Measurements from ENCODE around the genes OR10G6, OR10G4, OR8G1, OR8D1, OR8A1, PANX3, CHEK1 and ACRV1.

DNA sequence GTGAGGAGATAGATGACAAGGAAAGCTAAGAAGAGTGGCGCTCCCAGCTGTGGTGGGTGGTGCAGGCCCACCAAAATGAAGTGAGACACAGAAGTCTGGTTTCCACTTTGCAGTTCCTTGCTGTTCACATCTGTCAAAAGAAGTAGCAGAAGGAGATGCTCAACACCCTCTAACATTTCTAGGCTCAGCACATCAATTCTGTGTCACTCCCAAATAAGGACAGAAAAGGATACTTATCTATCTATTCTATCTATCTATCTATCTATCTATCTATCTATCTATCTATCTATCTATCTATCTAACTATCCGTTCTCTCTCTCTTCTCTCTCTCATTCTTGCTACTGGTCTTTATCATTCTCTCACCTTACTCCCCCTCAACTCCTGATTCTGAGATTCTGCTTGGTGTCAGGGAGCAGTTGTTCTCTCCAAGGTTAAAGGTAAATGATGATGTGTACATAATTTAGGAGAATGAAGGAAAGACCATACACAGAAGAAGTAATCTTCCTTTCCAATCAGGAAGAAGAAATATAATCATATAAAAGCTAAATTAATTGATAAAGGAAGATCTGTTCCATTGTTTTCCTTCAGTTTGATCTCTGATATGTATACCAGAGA lies at the start of gene OR10G6:
OR10G6 (minus strand) TSS at position 176 of the 615 bp plus-strand sequence.
- RRBS: no CpG with 5 or more reads among the region's 2 CpGs

DNA sequence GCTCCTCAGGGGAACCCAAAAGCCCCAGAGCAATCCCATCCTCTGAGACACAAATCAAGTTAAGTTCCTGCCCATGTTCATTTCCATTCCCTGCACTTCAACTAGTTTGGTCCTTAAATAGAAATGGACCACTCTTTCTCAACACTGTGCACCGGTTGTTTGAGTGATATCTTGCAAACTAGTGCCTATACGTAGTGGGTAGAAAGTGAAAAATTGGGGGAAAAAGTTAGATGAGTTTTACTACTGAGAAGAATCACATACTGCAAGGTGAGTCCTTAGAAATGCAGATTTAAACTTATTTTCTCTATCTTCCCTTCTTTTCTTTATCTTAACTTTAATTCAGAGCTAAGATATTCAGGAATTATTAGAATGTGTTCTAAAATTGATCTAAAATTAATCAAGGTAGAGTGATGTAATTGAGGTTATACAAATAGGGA lies at the start of gene OR10G4:
OR10G4 (plus strand) TSS at position 152 of the 437 bp plus-strand sequence.
- RRBS: no CpG with 5 or more reads among the region's 2 CpGs

GRCh38 chr11:124240772-124240978 lies 220 bp upstream of the OR8G1 start:
- RRBS: no CpG with 5 or more reads among the region's 1 CpG

DNA sequence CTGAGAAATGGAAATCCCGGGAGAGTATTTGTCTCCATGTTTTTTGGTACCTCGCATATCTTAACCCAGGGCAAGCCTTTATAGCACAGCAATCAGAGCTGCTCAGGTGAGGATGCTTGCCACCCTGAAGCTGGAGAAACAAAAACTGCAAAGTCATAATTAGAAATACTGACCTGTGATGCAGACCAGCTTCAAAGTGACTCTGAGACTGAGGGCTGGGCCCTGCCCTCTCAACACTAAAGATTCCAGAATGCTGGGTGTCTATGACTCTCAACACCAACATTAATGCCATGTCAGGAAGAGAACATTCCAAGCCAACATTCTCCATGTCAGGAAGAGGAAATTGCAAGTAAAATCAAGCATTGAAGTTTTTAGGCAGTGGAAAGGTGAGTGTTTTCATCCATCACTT lies at the start of gene OR8G1:
OR8G1 (plus strand) TSS at position 117 of the 409 bp plus-strand sequence.
- RRBS: no CpG with 5 or more reads among the region's 2 CpGs

GRCh38 chr11:124313729-124314322 lies at the start of gene OR8D1:
Gene OR8D1 (minus strand): TSS chr11:124313949.
- RRBS: no CpG with 5 or more reads among the region's 4 CpGs

DNA sequence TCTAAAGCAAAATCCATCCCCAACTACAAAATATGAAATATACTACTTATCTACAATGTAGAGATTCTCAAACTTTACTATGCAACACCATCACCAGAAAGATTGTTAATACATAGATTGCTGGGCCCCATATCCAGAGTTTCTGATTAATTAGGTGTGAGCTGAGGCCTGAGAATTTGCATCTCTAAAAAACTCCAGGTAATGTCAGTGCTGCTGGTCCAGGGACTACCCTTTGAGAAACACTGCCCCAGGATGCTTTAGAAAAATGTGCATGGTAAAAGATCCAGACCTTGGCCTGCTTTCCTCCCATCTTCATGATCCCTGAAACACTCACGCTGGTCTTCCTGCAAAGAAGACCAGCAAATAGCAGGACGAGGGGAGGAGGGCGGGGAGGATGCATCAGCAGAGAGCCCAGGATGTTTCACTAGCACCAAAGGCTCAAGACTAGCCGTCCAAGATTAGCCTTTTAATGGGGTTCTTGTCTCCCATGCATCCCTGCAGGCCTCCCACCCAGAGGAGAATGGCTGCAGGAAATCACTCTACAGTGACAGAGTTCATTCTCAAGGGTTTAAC lies at the start of gene OR8A1:
OR8A1 (plus strand) TSS at position 398 of the 573 bp plus-strand sequence.
- RRBS: no CpG with 5 or more reads among the region's 4 CpGs

GRCh38 chr11:124611267-124611589 lies at the start of gene PANX3:
Gene PANX3 (plus strand): TSS chr11:124611428.
- RRBS: no CpG with 5 or more reads among the region's 5 CpGs

DNA sequence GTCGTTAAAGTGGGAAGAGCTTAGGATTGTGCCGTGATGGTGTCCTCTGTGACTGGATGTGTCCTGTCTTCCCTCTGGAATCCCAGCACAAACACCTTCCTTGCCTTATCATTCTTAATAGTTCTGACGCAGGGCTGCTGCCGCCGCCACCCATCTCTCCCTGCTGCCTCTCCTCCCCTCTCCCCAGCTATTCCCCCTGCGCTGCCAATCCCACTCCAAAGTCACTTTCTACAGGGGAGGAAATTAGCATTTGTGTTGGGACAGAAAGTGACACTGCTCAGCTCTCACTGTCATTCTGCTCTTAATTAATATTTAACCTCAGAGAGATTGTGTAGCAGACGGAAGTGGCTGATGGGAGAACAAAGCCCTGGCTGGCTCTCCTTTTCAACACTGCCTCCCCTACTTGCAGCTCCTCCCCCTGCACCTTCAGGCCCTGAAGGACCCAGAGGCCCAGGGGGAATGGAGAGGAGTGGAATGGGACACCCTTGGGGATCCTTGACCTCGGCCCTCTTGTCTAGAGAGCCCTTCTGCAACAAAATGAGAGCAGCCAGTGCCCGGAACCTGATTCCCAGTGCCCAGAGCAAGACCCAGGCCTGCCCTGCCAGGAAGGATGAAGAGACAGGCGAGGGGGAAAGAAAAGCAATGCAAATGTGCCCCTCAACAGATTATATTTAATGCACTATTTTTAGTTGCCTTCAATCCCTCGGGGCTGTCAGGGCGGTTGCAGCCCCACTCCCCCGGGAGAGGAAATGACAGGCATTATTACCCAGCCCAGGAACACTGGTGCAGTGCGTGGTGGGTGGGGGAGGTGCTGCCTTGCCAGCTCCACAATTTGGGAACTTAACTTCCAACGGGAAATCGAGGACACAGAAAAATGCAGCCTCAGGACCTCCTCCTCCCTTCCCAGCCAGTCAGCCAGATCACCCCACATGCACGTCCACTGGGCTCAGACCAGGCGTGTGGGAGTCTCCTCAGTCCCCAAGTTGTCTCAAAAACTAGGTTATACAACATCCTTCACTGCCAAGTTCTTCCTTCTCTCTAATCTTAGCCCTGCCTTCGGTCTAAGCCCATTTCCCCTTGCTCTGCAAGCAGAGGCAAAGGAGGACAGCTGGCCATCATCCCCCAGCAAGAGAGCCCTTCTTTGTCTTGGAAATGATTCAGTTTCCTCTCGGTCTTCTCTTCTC lies 14.5 kb upstream of the NRGN start:
- RRBS: no CpG with 5 or more reads among the region's 20 CpGs

GRCh38 chr11:124920846-124921597 lies 14.8 kb downstream of the HEPACAM start:
- RRBS: 13% methylated on average over 40 of the region's 82 CpGs

DNA sequence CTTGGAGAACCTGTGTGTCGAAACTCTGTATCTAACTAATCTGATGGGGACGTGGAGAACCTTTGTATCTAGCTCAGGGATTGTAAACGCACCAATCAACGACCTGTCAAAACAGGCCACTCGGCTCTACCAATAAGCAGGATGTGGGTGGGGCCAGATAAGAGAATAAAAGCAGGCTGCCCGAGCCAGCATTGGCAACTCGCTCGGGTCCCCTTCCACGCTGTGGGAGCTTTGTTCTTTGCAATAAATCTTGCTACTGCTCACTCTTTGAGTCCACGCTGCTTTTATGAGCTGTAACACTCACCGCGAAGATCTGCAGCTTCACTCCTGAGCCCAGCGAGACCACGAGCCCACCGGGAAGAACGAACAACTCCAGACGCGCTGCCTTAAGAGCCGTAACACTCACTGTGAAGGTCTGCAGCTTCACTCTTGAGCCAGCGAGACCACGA lies 21.1 kb downstream of the TMEM218 start:
- RRBS: no CpG with 5 or more reads among the region's 21 CpGs

DNA sequence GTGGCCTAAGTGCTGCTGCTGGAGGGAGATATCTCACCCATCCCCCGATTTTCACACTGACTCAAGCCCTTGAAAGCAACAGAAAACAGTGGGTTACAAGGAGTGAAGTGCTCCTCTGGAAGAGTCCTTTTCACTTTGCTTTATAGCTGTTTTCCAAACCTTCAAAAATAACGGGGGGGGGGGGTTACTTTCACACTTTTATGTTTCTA lies 843 bp downstream of the TMEM218 start:
- RRBS: no CpG with 5 or more reads among the region's 2 CpGs

GRCh38 chr11:125168961-125169588 lies 4.5 kb downstream of the PKNOX2 start:
- RRBS: no CpG with 5 or more reads among the region's 14 CpGs

- RRBS: 53% methylated on average over 4 of the region's 19 CpGs
Observed at GRCh38 chr11:125408151-125408861, 87.8 kb downstream of the FEZ1 start.

- RRBS: no CpG with 5 or more reads among the region's 15 CpGs
Observed at GRCh38 chr11:125489185-125489760, 6.8 kb downstream of the FEZ1 start.

DNA sequence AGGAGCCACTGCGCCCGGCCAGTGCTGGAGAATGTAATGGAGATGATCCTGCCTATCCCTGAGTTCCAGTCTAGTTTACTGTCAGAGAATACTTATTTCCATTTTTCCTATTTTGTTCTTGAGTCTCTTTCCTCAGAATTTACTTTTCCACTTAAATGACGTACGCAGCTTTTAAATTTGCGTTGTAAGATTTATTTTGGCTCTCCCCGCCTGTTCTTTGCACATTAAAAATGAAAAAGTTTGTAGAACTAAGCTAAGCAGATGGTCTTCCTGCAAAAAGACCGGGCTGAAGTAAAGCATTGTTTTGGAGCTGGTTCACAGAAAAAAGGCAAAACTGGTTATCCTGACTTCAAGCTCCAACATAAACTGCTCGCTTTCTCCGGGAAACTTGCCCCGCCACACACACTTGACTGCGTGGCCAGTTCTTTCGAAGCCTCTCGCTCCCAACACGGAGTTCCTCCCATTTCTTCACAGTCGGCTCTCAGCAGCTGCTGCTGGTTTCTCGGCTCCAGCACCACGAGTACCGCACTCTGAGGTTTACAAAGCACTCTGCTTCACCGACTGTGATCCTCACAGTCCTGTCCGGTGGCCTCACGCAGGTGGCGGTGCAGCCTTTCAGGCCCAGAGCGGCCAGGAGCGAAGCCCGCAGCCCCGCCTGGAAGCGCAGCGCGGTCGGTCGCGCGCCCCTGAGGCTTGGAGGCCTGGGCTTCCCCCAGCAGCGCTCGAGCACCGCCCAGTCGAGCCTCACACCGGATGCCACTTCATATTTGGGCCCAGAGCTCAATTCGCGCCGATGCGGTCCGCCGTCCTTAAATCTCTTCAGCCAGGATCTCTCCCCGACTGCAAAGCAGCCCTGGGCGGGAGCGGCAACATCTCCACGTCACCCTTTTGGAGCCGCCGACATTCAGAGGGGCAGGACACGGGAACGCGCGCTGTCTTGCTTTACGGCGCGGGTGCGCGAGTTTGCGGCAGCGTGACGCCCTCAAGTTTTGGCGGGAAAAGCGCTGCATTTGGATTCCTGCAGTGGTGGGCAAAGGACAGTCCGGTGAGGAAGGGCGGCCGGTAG lies at the start of gene CHEK1:
CHEK1 (plus strand) TSS at position 196 of the 1,066 bp plus-strand sequence.
- RRBS: 11% methylated on average over 3 of the region's 67 CpGs

DNA sequence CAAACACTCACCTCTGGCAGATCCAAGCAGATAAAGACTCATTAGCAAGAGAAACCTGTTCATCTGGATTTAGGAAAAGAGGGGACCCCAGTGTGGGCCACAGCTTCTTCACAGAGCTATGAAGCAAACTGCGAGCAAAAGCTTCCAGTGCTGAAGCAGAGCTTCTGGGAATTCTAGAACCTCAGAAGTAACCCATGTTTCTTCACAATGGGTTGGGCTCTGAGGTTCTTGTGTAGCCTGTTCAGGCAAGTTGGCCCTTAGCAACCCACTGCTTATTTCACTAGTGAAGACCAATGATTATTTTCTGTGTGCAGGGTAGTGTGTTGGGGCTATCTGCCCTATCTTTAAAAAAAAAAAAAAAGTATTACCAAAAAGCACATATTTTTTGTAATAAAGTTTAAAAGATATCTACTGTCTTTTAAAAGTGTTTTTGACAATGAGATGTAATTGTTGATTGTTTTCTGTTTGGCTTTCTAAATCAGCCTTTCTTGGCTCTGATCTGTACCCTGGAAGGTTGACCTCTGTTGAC lies at the start of gene ACRV1:
ACRV1 (minus strand) TSS at position 130 of the 529 bp plus-strand sequence.
- RRBS: no CpG with 5 or more reads among the region's 1 CpG

DNA sequence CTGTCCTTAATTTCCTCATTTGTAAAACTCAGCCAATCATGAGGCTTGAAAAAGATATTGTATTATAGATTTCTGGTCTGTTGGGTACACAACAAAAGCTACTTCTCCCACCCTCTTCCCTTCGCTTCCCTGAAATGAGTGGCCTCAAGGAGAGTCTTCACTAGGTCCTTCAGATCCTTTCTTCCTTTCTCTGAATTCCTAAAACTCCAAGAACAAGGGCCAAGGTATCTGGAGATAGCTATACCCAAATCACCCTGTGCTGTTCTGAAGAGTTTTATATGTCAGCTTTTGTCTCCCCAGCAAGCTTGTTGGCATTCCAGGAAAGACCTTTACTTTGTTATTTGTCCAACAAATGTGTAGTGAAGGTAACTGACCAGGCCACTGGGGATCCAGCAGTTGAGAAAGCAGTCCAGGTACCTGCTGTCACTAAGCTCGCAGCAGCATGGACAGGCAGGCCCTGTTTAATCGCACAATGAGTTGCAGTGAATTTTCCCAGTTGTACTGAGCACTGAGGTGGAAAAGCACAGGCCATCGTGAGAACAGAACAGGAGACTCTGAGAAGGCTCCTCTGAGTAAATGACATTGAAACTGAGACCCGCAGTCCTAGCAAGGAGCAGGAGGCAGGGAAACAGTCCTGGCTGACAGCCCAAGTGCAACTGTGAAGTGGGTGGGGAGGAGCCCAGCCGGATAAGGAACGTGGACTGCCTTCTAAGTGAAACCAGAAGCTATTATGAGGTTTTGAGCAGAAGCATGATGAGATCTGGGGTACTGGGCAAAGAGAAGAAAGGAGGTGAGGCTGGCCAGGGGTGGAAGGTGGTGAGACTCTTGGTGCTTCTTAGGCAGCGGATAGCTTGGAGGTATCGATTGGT lies 39.7 kb upstream of the CDON start:
- RRBS: no CpG with 5 or more reads among the region's 9 CpGs

GRCh38 chr11:126115138-126115551 lies 52.5 kb upstream of the CDON start:
- RRBS: no CpG with 5 or more reads among the region's 4 CpGs

GRCh38 chr11:126124419-126124984 lies 61.8 kb upstream of the CDON start:
- RRBS: no CpG with 5 or more reads among the region's 4 CpGs

GRCh38 chr11:126172479-126173258 lies 38.8 kb downstream of the RPUSD4 start:
- RRBS: no CpG with 5 or more reads among the region's 15 CpGs

All from AG09309 (cell line).